Lower leg skin (tissue), 2 donors: Measurements from ENCODE around the gene ACSS1.

GRCh38 chr20:23622710-23623316 is 14.9 kb downstream of the CST3 start:
- PRO-cap = bidirectional peak, plus-strand start at chr20:23623220, minus-strand start at chr20:23623043
- RAMPAGE, long total RNA, 2 experiments = no peak in any of the 2 experiments

DNA sequence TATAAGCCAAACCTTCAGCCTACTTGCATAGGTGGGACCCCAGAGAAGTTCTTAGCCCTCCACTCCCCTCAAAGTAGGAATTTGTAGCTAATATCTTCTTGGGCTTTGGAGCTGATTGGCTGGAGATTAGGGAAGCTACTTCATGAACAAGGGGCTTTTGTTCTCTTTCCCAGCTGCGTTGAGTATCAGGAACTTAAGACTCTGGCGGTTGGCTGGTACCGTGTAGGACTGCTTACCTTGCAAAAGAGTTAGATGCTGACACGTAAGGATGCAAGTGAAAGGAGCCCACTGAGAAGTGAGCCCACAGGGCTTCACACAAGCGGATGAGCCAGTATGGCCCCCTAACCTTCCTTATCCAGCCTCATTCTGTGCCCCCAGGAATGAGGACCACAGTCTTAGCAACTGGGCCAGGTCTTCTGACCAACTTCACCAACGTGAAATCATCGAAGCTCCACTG is 12.2 kb downstream of the CST3 start:
- PRO-cap = no peak
- RAMPAGE, long total RNA, 2 experiments = no peak in any of the 2 experiments

DNA sequence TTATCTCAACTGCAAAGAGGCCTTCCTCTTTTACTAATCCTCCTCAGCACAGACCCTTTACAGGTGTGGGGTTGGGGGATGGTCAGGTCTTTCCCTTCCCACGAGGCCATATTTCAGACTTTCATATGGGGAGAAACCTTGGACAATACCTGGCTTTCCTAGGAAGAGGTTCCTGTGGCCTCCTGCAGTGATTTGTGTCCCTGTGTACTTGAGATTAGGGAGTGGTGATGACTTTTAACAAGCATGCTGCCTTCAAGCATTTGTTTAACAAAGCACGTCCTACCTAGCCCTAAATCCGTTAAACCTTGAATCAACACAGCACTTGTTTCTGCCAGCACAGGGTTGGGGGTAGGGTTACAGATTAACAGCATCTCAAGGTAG is 6.0 kb upstream of the CST1 start:
- PRO-cap = no peak
- RAMPAGE, long total RNA, 2 experiments = no peak in any of the 2 experiments

GRCh38 chr20:24108867-24109595 is 120.5 kb upstream of the GGTLC1 start:
- PRO-cap = unidirectional peak, plus-strand start at chr20:24109289
- RAMPAGE, long total RNA, 2 experiments = no peak in any of the 2 experiments

DNA sequence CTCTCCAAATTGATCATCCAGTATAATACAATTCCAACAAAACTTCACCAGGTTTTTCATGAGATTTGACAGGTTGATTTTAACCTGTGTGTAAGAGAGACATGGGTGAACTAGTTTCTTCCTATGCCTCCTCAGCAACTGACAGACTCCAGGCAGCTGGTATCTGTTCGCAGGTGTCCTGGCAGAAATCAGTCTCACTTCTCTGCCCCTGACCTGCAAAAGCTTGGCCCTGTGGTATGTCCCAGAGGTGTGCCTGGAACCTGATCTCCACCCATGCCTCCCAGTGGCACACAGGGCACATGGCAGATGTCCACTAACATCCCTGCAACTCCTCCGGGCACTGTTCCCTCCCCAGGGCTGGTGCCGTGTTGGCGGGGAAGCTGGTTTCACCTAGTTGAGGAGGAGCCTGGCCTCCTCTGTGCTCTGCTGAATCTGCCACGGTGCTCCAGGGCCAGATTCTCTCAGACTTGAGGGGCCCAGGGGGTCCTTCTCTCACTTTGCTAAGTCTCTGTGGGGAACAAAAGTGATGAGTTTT is 123.3 kb upstream of the GGTLC1 start:
- PRO-cap = no peak
- RAMPAGE, long total RNA, 2 experiments = start-site peak on the minus strand in 2 of 2 experiments, centred at positions 167 to 173 of the sequence, 92 to 1,010 reads per replicate

DNA sequence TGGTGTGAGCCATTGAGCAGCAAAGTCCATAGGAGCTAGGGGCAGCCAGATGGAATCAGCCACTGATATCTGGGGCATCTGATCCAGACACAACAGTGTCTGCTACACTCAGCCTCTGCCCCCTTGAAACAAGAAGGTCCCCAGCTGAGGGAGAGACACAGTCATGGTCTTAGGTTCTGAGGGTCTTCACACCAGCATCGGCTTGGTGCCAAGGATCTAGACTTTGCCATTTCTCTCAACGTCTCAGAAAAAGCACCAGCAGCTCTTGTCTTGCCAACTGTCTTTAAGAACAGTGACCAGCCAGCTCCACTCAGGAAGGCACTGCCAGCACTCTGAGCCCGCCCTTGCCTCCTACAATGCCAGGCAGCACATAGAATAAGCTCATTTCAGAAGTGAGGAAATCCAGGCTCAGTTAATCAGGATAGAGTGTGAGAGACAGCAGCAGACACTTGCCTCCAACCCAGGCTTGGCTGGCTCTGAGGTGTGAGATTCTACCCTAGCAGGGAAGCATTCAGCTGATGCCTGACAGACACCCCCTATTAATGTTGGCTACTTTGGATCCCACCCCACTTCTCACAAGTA is 4.4 kb upstream of the SYNDIG1 start:
- PRO-cap = no peak
- RAMPAGE, long total RNA, 2 experiments = no peak in any of the 2 experiments

DNA sequence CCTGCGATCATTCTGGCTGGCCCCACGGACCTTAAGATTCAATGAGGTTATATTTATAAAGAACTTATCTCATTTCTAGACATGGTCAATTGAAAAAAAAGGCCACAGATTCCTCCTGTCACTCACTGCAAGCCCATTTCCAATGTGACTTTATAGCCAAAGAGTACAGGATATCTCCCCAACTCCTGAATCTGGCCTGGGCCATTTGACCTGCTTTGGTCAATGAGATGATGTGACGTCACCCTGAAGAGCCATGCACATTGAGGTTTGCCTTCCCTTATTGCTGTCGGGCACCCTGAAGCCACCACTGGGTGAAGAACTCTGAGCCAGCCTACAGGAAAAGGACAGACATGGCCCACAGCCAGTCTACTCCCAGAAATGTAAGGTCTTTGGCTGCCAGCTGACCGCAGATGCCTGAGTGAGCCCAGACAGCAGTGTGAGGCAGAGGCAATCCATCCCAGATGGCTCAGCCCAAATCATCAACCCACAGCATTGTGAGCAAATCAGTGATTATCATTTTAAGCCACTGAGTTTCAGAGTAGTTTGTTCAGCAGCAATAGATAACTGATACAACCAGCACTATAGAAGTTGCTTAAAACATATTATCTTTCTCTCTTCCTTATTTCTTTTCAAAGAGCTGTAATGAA is 3.7 kb upstream of the SYNDIG1 start:
- PRO-cap = no peak
- RAMPAGE, long total RNA, 2 experiments = no peak in any of the 2 experiments

DNA sequence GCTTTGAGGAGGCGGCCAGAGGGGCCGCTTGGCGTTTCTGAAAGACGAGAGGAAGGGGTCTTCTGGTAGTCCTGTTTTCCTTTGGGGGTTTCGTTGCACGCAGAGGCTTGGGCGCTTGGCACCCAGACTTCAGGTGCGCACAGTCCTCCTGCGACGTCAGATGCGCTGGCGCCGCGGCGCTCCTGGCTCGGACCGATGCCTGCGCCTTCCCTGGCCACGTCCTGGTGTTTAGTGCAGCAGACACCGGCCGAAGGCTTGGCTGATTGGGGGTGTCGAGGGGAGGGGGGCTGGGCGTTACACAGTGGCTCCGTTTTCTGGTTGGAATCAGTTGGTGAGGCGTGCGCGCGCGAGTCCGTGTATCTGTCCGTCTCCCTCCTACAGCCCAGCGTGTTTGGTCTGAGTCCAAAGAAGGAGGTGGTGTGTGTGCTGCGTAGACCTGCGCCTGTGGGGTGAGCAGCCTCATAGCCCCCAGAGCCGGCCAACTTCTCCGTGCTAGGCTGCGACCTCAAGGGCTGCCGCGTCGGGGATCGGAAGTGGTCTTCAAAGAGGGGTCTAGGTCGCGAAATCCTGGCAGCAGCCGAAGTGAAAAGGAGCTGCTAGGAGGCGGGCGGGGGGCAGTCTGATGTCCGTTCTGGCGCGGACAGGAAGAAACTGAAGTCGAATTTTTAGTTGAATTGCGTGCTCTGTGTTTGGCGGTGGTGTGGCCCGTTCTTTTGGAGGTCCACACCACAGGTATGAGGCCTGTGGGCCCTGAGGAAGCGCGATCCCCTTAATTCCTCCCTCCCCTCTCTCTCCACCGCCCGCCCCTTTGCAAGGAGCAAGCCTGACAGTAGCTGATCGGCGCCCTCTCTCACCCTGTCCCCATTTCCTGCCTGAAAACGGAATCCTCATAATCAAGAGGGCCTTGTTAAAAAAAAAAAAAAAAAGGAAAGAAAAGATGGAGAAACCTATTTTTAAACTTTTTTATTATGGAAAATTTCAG is 1.6 kb downstream of the SYNDIG1 start:
- PRO-cap = no peak
- RAMPAGE, long total RNA, 2 experiments = no peak in any of the 2 experiments

DNA sequence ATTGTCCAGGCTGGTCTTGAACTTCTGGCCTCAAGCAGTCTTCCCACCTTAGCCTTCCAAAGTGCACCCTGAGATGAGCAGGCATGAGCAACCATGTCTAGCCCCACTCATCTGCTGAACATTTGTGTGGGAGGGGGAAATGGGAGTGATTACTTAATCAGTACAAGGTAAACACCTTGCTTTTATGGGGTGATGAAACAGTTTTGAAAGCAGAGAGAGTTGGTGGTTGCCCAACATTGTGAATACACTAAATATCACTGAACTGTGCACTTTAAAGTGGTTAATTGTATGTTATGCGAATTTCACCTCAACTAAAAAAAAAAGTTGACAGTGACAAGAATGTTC is 5.3 kb downstream of the APMAP start:
- PRO-cap = no peak
- RAMPAGE, long total RNA, 2 experiments = no peak in any of the 2 experiments

DNA sequence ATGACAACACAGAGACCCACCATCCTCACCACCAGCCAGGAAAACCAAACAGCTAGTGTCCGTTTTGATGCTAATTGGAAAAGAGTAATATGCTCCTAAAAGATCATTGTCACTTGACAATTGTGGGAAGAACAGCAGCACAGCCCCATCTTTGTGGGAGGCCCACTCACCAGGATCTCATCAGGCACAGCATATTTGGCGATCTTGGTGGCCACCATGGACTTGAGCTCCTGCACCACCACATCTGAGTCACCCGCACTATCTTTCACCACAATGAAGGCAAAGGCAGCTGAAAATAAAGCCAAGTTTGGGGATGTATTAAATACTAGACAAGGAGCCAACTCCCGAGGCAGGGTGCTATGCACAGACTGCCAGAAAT is 16.5 kb upstream of the APMAP start:
- PRO-cap = no peak
- RAMPAGE, long total RNA, 2 experiments = no peak in any of the 2 experiments

DNA sequence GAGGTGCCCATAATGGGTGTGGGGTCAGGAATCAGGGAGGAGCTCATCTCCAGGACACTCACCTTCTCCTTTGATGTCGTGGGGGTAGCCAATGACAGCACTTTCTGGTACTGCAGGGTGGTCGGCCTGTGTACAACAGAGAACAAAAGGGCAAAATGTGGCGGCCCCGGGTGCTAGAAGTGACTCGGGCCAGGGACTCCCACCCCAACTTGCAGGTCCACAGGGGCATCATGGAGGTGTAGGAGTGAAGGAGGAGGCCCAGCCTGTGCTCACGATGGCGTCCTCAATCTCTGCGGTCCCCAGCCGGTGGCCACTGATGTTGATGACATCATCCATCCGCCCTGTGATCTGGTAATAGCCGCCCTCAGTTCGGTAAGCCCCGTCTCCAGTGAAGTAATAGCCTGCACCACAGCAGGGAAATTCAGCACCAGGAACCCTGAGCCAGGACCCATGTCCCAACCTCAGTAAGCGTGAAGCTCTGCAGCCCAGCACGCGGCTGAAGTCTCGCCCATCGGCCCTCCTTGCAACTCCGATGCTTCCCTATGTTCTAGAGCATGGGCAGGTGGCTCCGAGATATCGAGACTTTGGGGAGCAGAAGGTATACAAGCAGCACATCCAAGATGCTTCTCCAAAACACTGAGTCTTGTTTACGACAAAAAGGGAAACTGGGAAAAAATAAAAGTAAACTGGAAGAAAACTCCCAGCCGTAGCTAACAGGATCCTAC is 20.1 kb upstream of the APMAP start:
- PRO-cap = no peak
- RAMPAGE, long total RNA, 2 experiments = no peak in any of the 2 experiments

- PRO-cap = no peak
- RAMPAGE, long total RNA, 2 experiments = no peak in any of the 2 experiments
These were observed 20.3 kb downstream of the ACSS1 start for GRCh38 chr20:25037596-25038180.

GRCh38 chr20:25057721-25058545 is at the start of gene ACSS1:
ACSS1 (minus strand) TSS chr20:25058139.
- PRO-cap = bidirectional peak, plus-strand start at chr20:25058275, minus-strand start at chr20:25058123; unidirectional peak, minus-strand start at chr20:25058409
- RAMPAGE, long total RNA, 2 experiments = no peak in any of the 2 experiments

GRCh38 chr20:25148395-25149207 is 46.9 kb upstream of the ENTPD6 start:
- PRO-cap = no peak
- RAMPAGE, long total RNA, 2 experiments = no peak in any of the 2 experiments

DNA sequence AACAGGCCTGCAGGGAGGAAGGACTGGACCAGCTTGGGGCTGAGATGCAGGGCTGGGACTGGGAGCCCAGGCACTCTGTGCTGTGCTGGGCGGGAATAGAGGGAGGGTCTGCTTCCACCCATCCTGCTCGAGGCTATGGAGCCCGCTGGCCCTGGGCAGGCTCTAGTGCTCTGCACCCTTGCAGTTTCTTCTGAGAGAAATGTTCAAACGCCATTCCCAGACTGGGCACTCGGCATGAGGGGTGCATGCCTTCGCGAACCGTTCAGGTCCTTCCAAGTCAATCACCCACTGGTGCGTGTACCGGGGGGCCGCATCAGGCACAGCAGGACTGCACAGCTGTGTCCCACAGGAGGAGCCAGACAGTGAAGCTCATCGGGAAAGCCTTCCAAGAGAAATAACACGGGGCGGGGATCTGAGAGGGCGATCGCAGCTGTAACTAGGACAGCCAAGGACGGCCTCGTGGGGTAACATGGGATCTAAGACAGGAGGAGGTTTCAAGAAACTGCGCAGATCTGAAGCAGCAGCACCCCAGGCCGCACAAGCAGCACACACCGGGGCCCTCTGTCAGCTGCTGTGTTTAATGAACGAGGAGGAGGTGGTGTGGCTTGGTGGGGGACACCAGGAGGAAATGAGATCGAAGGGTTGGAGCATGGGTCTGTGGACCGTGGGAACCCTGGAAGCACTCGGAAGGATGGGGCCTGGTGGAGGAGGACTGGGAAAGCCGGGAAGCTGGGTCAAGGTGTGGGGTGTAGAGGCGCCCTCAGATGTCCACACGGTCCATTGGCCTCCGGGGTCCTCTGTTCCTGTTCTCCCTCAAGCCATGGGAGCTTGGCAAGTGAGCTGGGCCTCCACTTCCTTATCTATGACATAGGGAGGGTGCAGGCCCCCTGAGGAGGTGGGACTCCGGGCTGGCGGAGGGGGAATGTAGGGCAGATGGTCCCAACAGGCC is 26.0 kb upstream of the PYGB start:
- PRO-cap = no peak
- RAMPAGE, long total RNA, 2 experiments = no peak in any of the 2 experiments

DNA sequence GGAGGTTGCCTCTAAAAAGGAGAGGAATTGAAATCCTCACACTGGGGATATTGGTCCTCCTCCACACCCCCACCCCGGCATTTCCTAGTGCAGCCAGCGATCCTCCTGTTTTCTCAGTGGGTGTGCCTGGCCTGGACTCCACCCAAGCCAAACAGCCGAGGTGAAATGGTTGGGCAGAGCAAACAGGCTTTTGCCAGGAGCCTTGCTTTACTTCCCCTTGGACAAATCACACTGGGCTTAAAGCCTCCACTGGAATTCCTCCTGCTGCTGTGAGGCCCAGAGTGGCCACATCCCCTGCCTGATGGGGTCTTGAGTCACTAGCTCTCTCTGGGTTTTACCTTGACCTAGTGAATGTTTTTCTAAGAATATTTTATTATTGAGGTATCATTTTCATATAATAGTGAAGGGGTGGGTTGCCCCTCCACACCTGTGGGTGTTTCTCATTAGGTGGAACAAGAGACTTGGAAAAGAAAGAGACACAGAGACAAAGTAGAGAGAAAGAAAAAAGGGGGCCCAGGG is 14.4 kb upstream of the PYGB start:
- PRO-cap = no peak
- RAMPAGE, long total RNA, 2 experiments = no peak in any of the 2 experiments

DNA sequence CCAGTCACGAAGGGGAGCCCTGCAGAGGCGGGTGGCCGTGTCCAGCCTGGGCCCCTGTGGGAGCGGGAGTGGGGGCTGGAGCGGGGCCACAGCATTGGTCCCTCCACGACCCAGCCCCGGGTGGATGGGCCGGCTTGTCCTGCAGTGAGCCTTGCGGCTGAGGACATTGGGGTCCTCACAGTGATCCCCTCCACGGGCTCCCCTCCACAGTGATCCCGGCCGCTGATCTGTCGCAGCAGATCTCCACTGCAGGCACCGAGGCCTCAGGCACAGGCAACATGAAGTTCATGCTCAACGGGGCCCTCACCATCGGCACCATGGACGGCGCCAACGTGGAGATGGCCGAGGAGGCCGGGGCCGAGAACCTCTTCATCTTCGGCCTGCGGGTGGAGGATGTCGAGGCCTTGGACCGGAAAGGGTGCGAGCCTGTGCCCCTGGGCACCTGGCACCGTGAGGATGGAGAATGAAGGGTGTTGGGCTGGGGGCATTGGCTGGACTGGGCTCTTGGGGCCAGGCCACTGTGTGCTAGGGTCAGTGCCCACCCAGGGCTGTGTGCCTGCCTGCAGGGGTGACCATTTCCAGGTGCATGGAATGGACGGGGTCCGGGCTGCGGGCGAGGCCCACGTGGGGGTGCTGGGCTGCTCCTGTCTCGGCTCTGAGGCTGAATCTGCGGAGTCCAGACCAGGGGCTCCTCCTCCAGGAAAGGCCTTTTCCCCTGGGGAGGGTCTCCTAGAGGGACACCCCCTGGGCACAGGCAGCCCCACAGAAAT is 44.5 kb downstream of the PYGB start:
- PRO-cap = no peak
- RAMPAGE, long total RNA, 2 experiments = no peak in any of the 2 experiments

- PRO-cap = no peak
- RAMPAGE, long total RNA, 2 experiments = start-site peak on the minus strand in 1 of 2 experiments, at chr20:25300492-25300573 at its widest, 18 reads per replicate
These were observed 52.8 kb downstream of the PYGB start for GRCh38 chr20:25300345-25301387.

- PRO-cap = no peak
- RAMPAGE, long total RNA, 2 experiments = start-site peak on the minus strand in 1 of 2 experiments, at chr20:25319175-25319609 at its widest, 5 reads per replicate
These were observed 71.3 kb downstream of the PYGB start for GRCh38 chr20:25319047-25319655.

DNA sequence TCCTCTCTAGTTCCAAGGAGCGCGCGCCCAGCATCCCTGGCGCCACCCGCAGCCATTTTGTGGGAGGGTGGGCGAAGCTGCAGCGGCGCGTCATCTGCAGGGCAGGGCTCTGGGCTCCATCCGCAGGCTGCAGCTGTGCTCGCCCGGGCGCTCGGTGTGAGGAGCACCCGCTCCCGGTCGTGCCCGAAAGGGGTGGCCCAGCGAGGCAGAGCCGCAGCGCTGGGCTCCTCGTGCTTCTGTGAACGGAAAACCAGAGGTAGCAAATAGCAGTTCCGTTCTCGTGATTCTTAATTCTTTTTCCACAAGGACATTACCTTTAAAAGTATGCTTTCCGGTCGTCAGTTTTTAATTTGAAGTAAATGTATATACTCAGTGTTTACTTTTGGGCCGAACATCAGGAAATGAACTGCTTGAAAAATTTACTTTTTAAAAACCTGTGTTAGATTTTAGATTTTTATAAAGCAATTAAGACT is 344 bp upstream of the ABHD12 start:
- PRO-cap = bidirectional peak, plus-strand start at position 136 of the sequence, minus-strand start outside the sequence
- RAMPAGE, long total RNA, 2 experiments = no peak in any of the 2 experiments